Tibial nerve (tissue), 3 donors: ENCODE results near the genes PRDM1 and SOBP.

DNA sequence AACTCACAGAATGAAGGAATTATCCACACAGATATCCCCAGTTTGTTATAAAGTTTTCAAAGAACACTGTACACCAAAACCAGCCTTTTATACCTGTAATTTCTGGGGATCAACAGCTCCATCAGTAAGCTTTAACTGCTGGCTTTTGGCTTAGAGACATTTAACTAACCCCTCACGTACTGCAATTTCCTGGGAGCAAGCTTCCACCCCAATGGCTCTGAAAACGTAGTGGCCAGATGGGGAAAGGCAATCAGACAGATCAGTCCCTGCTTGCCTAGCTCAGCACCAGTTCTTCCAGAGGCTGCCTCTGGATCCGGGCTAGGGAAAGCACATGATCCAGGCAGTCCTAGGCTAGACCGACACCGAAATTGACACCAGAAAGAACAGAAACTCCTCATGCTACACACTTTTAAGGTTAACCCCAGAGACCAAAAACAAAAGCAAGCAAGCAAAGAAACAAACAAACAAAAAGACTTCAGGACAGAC, 13.4 kb downstream of the PREP start:
- PRO-cap: no peak
- RAMPAGE, long total RNA, 3 experiments: no peak in any of the 3 experiments

GRCh38 chr6:105454900-105455099, 51.9 kb upstream of the PREP start:
- PRO-cap: no peak
- RAMPAGE, long total RNA, 3 experiments: no peak in any of the 3 experiments

- PRO-cap: no peak
- RAMPAGE, long total RNA, 3 experiments: no peak in any of the 3 experiments
Observed at GRCh38 chr6:105484642-105485034, 81.8 kb upstream of the PREP start.

GRCh38 chr6:105981018-105981819, 104.9 kb upstream of the PRDM1 start:
- PRO-cap: no peak
- RAMPAGE, long total RNA, 3 experiments: no peak in any of the 3 experiments

GRCh38 chr6:105994013-105994921, 91.9 kb upstream of the PRDM1 start:
- PRO-cap: bidirectional peak, plus-strand start at chr6:105994205, minus-strand start at chr6:105994190; bidirectional peak, plus-strand start at chr6:105994420, minus-strand start at chr6:105994305; unidirectional peak, plus-strand start at chr6:105994777
- RAMPAGE, long total RNA, 3 experiments: no peak in any of the 3 experiments

DNA sequence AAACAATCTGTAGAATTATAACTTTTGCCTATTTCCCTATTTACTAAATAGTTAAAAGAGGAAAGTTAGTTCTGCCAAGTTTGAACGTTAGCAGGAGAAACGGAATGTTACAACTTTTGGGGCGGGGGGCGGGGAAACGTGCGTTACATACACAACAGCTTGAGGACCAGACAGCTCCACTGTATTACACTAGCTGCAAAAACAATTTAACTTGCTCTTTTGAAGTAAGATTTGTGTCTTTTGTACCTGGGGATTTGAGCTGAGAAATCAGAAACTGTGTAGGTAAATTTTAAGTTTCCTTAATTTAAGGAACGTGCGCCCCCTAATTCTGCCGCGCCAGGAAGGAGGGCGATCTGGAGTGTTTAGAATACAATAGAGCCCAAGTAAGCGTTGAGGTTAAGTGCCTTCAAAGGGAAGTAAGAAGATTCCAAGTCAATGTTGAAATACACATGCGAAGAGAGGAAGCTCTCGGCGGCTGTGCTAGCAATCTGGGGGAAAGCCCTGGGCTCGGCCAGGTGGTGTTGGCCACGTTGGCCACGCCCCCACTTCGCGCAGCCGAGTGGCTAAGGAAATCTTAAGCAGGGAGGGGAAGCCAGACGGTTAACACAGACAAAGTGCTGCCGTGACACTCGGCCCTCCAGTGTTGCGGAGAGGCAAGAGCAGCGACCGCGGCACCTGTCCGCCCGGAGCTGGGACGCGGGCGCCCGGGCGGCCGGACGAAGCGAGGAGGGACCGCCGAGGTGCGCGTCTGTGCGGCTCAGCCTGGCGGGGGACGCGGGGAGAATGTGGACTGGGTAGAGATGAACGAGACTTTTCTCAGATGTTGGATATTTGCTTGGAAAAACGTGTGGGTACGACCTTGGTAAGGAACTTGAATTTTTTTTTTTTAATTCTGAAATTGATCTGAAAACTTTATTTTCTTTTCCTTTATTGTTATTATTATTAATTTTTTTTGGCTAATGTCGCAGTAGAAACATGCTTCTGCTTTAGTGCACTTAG, at the start of gene PRDM1:
Gene PRDM1 (plus strand): TSS at position 603 of the 999 bp plus-strand sequence.
- PRO-cap: bidirectional peak, plus-strand start at position 640 of the sequence, minus-strand start at position 369 of the sequence
- RAMPAGE, long total RNA, 3 experiments: start-site peak on the plus strand in 2 of 3 experiments, centred at positions 606 to 626 of the sequence, 21 to 65 reads per replicate

- PRO-cap: no peak
- RAMPAGE, long total RNA, 3 experiments: no peak in any of the 3 experiments
Observed at GRCh38 chr6:106094228-106094856, 8.2 kb downstream of the PRDM1 start.

- PRO-cap: no peak
- RAMPAGE, long total RNA, 3 experiments: no peak in any of the 3 experiments
Observed at GRCh38 chr6:106135227-106135598, 49.1 kb downstream of the PRDM1 start.

GRCh38 chr6:106495061-106495439, 134.2 kb downstream of the RTN4IP1 start:
- PRO-cap: no peak
- RAMPAGE, long total RNA, 3 experiments: no peak in any of the 3 experiments

DNA sequence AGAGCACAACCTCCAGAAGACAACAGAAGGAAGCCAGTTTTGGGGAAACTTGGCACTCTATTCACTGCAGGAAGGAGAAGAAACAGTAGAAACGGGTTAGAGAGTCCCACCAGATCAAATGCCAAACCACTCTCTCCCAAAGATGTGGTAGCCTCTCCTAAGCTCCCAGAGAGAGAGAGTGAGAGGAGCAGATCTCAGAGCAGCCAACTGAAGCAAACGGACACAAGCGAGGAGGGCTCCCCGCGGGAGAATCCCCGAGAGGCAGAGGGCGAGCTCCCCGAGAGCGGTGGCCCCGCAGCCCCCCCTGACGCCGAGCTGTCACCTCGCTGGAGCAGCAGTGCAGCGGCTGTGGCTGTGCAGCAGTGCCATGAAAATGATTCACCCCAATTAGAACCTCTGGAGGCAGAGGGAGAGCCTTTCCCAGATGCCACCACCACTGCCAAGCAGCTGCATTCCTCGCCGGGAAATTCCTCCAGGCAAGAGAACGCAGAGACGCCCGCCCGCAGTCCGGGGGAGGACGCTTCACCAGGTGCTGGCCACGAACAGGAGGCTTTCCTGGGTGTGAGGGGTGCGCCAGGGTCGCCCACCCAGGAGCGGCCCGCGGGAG, 117.8 kb downstream of the RTN4IP1 start:
- PRO-cap: no peak
- RAMPAGE, long total RNA, 3 experiments: no peak in any of the 3 experiments

DNA sequence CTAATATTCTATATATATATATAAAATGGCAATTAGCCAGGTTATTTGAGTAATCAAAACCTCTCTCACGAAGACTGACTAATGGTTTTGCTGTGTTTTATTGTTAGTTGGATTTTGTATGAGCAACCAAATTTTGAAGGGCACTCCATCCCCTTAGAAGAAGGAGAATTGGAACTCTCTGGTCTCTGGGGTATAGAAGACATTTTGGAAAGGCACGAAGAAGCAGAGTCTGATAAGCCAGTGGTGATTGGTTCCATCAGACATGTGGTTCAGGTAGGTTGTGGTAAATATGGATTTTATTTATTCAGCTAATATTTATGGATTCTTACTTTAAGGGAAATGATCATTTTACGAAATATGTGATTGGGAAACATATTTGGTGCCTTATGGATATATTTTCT, 102.1 kb downstream of the RTN4IP1 start:
- PRO-cap: no peak
- RAMPAGE, long total RNA, 3 experiments: no peak in any of the 3 experiments

GRCh38 chr6:106539849-106540422, 89.4 kb downstream of the RTN4IP1 start:
- PRO-cap: no peak
- RAMPAGE, long total RNA, 3 experiments: no peak in any of the 3 experiments

GRCh38 chr6:106541042-106541241, 88.4 kb downstream of the RTN4IP1 start:
- PRO-cap: no peak
- RAMPAGE, long total RNA, 3 experiments: no peak in any of the 3 experiments

DNA sequence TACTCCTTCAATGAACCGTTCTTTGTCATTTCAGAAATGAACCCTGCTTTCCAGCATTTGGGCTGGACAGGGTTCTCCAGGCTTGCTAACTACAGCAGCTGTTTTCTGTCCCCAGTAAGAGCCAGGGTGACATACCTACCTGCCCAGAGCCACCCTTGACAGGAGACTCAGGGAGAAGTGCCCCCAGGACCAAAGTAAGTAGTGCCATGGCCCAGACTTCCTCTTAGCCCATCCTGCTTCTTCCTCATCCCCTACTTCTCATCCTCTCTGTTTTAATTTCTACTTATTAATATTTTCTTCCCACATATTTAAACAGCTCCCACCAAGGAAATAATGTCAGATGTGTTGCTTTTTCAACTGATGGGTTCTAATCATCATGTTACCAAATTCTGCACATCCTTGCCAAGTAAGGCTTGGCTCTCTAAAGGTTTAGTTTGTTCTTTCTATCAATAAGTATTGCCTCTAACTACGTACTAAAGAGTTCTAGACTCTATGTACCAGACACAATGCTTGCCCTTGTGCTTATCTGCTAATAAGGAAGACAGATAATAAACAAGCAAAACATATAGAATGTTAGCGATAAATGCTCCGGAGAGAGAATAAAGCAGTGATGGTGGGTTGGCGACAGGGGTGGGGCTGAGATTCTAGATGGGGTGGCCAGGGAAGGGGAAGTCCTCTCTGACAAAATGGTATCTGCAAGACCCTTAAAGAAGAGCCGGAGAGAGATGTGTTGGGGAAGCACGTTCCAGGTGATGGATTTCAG, 73.9 kb downstream of the QRSL1 start:
- PRO-cap: no peak
- RAMPAGE, long total RNA, 3 experiments: no peak in any of the 3 experiments

- PRO-cap: no peak
- RAMPAGE, long total RNA, 3 experiments: no peak in any of the 3 experiments
Observed at GRCh38 chr6:106715304-106715503, 85.8 kb downstream of the QRSL1 start.

DNA sequence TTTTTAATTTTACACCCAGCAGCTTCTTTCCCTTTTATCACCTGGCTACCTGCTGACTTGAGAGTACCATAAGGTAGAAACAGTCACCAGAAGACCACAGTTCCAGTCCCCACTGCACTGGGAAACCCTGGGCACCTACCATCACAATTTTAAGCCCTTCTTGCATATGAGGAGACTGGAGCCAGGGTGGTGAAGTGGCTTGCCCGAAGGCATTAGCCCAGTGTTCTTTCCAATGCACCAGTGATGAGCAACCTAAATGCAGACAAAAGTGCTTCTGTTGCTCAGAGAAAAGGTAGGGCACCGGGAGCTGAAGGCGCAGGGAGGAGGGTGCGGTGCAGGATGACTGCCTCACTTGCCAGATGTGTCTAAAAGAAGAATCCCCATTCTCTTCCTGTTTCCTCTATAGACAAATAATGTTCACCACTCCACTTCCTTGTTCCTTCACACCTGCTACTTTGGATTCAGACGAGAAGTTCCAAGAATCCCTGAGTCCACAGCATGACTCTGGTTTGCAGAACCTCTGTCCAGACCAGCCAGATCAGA, 86.5 kb downstream of the QRSL1 start:
- PRO-cap: no peak
- RAMPAGE, long total RNA, 3 experiments: no peak in any of the 3 experiments

DNA sequence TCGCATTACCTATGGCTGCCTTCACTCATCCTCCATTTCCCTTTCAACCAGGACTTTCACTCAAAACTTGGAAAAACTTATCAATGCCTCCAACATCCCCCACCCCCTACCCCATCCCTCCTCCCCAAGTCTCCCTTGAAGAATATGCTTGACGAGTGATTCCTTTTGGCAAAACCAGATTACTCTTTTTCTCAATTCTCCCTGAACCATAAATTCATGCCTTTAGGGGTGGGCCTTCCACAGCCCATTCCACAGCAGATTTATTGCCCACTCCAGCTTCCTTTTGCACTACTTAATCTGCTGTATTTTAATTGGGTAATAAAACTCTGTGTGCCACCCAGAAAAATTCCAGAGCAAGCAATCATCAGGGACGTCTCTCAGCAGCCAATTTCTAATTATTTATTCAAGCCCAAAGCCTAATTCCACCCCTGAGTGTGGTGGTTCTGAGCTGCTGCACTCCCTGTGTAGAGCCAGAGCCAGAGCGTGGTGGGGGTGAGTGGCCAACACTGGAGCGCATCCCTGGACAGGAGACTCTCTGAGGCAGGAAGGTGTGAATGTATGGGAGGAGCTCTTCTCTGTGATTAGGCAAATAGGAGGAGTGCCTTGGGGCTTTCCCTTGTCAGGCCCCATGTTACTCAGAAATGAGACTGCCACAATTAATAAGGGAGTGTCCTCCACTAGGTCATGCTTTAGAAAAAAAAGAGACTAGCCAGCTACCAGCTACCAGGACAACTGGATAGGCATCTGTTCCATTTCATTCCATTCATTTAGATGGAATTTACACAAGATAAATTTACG, 66.2 kb downstream of the CD24 start:
- PRO-cap: no peak
- RAMPAGE, long total RNA, 3 experiments: no peak in any of the 3 experiments

DNA sequence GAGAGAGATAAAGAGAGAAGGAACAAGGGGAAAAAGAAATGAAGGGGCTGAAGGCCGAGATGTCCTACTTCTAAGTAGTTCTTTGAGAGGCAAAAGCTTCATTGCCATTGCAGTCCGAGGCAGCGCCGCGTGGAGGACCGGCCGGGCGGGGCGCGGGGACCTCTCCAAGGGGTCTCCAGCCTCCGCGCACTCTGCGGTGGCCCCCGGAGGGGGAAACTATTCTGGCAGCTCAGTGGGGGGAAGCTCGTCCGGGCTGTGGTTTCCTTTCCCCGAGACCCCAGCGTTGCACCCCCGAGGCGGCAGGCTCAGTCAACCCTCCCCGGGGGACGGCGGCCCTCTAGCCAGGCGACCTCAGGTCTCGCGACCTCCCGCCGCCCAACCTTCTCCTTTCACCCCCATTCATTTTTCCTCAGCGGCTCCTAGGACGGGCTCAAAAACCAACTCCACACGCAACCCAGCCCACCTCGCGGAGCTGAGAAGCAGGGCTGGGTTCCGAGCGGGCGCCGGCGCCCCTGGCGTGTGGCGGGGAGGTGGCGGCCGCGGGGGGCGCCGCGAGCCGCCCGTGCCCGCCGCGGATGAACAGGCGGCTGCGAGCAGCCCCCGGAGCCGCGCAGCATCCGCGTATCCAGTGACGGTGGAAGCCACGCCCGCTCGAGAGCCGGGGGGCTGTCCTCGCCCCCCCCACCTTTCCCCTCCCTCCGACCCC, 445 bp upstream of the SOBP start:
- PRO-cap: unidirectional peak, plus-strand start at position 107 of the sequence; bidirectional peak, plus-strand start outside the sequence, minus-strand start at position 630 of the sequence
- RAMPAGE, long total RNA, 3 experiments: no peak in any of the 3 experiments

DNA sequence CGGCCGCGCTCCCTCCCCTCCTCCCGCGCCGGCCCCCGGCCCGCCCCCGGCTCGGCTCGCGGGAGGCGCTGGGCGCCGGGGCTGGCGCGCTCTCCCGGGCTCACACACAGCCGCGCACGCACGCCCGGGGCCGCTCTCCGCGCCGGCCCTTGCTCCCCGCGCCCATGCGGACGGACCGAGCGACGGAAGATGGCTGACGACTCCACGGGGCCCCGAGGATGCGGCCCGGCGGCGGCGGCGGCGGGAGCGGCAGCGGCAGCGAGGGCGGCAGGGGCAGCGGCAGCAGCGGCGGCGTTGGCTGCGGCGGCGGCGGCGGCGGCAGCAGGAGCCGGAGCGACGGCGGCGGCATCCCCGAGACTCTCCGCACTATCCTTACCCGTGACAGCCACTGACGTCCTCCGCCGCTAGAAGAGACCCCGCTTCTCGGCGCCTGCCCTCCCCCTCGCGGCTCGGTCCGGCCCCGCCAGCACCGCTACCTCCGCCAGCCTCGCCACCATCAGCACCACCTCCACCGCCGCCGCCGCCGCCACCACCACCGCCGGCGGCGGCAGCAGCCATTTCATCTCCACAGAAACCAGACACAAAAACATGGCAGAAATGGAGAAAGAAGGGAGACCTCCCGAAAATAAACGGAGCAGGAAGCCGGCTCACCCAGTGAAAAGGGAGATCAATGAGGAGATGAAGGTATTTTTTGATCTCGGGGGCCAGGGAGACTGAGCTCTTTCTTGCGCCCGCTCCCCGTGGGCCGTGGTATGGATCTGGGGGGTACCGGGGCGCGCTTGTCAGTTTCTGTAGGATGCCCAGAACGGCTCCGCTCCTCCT, at the start of gene SOBP:
Gene SOBP (plus strand): TSS at position 89 of the 822 bp plus-strand sequence.
- PRO-cap: bidirectional peak, plus-strand start at position 109 of the sequence, minus-strand start outside the sequence
- RAMPAGE, long total RNA, 3 experiments: start-site peak on the plus strand in 1 of 3 experiments, centred at position 434 of the sequence, 17 reads per replicate

- PRO-cap: no peak
- RAMPAGE, long total RNA, 3 experiments: no peak in any of the 3 experiments
Observed at GRCh38 chr6:107659626-107660146, 164.4 kb downstream of the SCML4 start.